ENCODE measurements around a stretch of chr3.

GRCh38 chr3:124599259-124599671 lies 131.0 kb upstream of the UMPS start:
- PRO-cap, result no peak

DNA sequence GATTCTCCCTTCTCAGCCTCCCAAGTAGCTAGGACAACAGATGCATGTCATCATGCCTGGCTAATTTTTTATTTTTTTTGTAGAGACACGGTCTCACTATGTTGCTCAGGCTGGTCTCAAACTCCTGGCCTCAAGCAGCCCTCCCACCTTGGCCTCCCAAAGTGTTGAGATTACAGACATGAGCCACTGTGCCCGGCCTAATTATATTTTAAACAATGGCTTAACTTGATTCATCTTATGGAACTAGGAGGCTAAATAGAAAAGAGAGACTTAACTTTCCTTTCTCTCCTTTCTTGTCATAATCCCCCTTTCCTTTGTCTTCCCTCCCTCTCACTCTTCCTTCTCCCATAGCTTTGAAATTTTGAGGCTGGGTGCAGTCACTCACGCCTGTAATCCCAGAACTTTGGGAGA lies 70.2 kb upstream of the UMPS start:
- PRO-cap, result no peak

- PRO-cap, result no peak
Measured at GRCh38 chr3:124763003-124763910, 33.0 kb downstream of the UMPS start.

DNA sequence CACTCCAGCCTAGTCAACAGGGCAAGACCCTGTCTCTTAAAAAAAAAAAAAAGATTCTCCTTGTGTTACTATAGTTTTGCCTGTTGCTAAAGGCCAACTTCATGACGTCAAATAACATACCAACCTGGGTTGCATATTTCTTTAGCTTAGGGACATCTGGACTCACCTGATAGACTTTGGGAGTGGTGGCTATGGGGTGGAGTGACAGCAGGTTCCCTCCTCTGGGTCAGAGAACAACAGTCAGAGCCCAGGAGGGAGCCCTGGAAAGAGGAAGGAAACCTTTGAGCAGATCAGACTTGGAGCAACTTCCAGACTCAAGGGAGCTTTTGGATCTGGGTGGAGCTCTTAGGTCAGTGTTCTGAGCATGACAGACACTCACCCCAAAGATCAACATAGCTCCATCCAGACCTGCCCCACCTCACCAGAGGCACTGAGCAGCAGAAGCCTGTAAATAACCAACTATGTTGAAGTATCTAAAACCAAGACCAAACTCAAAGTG lies 56.2 kb downstream of the UMPS start:
- PRO-cap, result no peak

- PRO-cap, result no peak
Measured at GRCh38 chr3:124812345-124812643, 74.9 kb downstream of the ITGB5 start.

DNA sequence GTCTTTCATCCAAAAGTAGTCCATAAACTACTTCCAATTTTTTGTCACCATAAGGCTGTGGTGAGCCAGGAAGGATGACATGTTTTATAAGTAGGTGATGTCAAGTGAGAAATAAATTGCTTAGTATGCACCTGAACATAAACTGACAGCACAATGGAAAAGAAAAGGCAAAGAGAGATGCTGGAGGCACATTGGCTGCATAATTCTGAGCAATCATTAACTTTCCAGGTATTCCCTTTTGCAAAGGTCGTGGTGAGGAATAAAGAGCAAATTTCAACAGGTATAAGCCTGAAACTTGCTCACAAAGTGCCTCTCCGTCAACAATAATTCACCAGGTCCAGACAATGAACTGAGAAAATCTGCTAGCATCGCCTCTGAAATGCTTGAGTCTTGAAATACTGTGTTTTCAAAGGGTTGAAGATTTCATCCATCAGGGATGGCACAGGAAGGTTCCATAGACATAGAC lies 48.2 kb downstream of the ITGB5 start:
- PRO-cap, result no peak

DNA sequence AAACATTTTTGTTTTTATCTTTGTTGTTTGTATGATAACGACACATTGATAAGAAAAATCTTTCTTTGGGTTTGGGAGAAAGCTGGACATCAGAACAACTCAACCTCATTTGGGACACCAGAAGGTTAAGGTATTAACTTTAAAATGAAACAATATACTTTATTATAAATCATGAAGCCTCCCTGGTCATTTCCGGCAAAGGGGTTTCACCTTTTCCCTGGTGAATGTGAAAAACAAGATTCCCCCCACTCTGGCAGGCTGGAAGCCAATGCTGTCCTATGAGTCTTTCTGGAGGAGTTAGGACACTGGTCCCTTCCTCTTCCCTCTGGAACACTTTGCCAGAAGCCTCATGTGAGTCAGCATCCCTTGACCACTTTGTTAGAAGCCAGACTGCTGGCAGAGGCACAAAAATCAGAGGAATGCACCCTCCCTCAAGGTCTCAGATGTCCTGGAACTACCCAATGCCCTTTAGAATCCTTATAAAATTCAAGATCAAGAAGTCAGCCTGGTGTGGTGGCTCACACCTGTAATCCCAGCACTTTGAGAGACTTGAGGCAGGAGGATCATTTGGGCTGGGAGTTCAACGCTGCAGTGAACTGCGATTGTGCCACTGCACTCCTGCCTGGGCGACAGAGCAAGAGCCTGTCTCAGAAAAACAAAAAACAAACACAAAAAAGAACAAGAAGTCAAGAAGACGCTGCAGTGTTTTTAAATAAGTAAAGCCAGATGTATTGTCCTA lies 26.6 kb downstream of the ITGB5 start:
- PRO-cap, result no peak

DNA sequence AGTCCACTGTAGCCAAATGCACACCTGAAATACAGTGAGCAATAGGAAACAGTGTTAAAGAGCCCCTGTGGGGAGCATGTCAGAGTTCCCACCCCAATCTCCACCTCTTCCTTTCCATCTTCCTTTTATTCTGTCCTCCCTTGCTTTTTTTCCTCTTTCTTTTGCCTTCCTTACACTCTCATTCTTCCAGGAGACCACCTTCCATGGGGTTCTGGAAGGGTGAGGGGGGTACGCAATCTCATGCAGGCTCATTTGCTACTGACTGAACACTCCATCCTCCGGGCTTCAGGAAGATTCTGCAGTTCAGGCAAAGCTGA lies 22.5 kb downstream of the MUC13 start:
- PRO-cap, result no peak

DNA sequence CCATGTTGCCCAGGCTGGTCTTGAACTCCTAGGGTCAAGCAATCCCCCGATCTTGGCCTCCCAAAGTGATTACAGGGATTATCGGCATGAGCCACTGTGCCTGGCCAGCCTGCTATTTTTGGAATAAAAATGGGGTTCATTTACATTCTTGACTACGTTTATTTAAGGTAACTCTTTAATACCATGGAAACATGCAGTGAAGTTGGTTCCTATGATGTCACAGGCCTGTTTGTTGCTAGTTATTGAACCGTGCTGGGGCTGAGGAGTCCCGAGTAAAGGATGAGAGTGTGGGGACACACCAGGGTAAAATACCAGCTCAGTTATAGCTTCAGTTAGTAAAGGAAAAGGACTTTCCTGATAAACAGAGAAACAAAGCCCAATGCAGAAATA lies 37.4 kb upstream of the MUC13 start:
- PRO-cap, result no peak

- PRO-cap, result no peak
Measured at GRCh38 chr3:124972383-124972820, 37.9 kb upstream of the MUC13 start.

GRCh38 chr3:125002165-125002816 lies 53.5 kb downstream of the HEG1 start:
- PRO-cap, result no peak

- PRO-cap, result no peak
Measured at GRCh38 chr3:125003226-125004132, 52.3 kb downstream of the HEG1 start.

GRCh38 chr3:125039228-125039487 lies 16.6 kb downstream of the HEG1 start:
- PRO-cap, result no peak

- PRO-cap, result no peak
Measured at GRCh38 chr3:125051490-125052143, 4.2 kb downstream of the HEG1 start.

DNA sequence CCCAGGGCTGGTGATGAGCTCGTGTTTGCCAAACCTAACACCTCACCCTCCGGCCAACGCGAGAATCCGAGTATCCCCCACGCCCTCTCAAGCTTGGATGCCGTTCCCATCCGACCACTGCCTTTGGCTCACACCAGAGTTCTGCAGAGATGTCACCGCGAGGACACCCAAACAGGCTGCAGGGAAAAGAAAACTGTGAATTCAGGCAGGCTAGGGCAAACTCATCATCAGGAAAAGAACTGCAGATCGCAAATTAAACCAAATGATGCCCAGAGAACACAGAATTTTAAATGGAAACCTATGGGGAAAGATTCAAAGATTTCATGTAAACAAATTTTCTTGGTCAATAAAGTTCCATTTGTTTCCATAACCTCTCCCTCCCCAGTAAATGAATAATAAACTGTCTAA lies 728 bp upstream of the HEG1 start:
- PRO-cap, result no peak

- PRO-cap, result no peak
Measured at GRCh38 chr3:125154630-125155185, 57.8 kb downstream of the SLC12A8 start.

DNA sequence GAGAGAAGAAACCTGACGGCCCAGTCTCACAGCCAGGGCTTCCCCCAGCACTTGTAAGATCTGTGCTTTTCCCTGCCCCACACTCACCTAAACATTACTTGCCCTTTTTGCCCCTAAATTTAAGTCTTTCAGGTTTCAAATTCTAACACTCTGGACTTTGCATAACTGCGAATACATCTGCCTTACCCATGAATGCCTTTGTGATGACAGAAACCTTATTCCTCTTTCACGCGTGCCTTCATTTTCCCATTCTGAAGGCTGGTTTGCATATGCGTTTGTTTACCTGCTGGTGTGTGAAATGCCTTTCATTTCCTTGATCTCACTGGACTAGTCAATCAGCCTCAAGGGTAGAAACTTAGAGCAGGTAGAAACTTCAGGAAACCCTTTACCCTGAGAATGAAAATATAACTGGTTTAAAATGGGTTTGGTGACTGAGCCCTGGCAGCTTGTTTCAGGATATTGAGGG lies 20.2 kb downstream of the SLC12A8 start:
- PRO-cap, result no peak

DNA sequence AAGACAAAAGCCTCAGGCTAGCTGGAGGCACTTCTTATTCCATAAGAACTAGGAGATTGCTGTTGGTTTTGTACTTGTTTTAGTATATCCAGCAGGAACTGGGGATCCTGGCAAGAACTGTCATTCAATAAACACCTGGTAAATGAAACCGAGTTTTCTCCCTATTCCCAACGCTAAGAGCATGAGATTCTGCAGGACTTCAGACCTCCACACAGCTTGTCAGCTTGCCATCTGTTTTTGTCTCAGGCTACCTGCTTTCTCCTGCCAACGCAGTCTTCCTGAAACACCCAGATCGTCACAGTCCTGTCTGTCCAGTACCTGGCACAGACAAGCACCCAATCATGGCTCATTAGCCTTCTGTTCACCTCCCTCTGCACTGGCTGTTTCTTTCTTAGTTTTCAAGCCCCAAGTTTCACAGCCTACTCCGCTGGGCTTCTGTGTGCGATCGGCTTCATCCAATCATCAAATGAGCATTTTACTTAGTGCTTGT lies 5.1 kb downstream of the SLC12A8 start:
- PRO-cap, result no peak

DNA sequence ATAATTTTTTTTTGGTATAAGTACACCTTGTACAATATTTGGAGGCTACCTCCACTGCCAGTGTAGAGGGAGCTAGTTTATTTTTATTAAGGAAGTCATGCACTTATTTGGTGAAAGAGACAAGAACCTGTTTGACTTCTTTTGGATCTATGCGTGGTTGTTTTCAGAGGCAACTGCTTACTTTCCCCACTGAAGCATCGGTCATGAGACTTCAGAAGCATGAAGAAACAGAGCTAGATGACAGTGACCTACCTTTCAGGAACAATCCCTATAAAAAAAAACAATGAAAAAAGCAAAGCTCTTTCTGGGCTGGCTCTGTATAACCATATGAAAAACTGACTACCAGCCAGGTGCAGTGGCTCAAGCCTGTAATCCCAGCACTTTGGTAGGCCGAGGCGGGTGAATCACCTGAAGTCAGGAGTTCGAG lies 20.0 kb upstream of the ZNF148 start:
- PRO-cap, result no peak

DNA sequence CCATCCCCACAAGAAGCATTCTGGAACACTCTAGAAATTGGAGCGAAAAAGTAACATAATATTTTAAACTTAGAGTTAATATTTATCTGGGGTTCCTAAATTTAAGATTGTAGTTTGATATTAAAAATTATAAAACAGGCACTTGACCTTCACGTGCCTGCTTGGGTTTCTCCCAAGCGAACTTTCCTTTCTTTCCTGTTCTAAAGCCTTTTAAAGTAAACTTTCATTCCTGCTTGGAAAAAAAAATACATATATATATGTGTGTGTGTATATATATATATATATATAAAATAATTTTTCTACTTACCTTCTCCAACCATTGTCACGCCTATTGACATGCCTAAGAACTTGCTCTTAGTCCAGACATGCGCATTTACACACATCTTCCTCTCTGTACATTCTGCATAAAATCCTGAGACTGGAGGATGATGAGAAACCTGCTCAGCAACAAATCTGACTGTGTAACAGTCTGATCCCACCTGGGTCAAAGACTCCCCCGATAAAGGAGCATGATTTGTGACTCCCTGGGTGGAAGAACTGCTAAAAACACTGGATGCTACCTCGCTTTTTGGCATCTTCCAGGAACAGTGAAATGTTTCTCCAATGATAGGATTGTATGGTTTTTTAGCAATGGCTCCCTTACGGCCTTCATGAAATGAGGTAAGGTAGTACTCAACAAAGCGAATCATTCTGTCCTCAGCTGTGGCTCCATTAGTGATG lies 32.0 kb upstream of the SNX4 start:
- PRO-cap, result no peak